Progenitor cell of endocrine pancreas (in vitro differentiated cells): ENCODE measurements around a stretch of chr16.

DNA sequence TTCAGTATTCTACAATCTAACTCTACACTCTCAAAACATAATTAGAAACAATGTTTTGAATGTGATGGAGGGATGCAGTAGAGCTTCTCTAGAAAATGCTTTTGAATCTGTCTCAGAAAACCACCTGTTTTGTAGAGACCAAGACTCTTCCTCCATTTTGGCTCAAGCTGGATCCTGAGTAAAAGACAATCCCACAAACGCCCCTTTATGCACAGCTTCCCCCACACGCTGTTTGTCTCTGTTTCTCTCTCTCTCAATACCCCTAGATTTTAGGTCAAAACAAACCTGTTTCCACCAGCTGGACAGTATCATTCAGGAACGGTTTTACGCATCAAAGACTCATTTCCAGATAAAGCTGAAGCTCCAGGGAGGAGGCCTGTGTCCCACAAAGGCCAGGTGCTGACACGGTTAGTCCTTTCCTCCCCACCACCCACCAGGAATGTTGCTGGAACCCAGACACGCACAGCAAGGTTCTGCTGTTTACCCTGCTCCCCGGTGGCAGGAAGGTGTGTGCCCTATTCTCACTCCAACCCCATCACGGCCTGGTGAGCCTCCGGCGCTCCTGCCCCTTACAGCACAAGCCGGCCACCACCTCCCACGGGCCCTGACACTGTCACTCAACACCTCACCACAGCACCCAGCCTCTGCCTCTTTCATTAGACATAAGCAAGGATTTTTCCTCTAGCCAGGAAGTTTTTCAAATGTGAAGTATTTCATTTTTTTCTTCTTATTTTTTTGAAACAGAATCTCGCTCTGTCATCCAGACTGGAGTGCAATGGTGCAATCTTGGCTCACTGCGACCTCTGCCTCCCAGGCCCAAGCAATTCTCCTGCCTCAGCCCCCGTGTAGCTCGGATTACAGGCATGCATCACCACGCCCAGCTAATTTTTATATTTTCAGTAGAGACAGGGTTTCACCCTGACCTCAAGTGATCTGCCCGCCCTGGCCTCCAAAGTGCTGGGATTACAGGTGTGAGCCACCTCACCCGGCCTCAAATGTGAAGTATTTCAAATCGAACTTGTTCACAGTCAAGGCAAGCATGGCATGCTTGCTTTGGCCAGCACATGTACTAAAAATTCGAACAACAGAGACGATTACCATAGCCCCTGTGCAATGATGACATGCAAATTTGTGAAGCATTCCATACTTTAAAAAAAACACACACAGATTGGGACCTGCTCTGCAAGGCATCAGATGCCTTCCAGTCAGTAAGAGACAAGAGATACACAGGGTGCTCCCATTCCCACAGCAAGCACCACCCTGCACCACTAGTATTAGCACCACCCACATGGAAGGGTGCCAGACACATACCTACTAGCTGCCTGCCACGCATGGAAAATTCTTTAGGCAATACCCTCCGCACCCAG lies 47.6 kb downstream of the ANKRD11 start:
- PRO-cap, result no peak

DNA sequence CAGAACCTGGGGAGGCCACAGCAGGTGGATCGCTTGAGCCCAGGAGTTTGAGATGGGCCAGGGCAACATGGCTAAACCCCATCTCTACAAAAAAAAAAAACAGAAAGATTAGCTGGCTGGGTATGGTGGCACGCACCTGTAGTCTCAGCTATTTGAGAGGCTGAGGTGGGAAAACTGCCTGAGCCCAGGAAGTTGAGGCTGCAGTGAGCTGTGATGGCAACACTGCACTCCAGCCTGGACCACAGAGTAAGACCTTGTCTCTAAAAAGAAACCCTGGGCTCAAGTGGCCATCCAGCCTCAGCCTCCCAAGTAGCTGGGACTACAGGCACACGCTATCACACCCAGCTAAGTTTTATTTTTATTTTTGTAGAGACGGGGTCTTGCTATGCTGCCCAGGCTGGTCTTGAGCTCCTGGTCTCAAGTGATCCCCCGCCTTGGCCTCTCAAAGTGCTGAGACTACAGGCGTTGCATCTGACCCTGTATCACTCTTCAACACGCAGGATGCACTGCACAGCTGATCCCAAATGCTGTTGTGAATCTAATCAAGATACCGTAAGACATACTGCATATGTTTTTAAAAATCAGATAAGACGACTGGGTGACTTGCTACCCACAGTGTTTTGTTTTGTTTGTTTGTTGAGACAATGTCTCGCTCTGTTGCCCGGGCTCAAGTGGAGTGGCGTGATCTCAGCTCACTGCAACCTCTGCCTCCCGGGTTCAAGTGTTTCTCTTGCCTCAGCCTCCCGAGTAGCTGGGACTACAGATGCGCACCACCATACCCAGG lies 23.0 kb downstream of the ANKRD11 start:
- PRO-cap, result no peak

DNA sequence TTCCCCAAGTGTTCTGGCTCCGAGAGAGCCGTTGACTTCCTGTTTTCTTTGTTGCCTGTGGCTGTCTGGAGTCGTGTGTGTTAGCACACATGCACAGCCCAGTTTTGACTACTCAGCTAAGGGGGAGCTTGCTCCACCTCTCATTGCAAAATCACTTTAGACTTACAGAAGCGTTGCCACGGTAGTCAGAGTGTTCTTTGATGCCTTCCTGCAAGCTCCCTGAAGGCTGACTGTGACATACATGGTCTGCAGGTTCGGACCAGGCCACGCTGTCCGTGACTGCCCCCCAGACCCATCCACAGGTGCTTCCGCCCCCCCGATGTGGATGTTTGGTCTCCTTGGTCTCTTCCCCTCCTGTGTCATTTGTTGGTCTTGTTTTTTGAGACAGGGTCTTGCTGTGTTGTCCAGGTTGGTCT lies 25.9 kb upstream of the RPL13 start:
- PRO-cap, result no peak

DNA sequence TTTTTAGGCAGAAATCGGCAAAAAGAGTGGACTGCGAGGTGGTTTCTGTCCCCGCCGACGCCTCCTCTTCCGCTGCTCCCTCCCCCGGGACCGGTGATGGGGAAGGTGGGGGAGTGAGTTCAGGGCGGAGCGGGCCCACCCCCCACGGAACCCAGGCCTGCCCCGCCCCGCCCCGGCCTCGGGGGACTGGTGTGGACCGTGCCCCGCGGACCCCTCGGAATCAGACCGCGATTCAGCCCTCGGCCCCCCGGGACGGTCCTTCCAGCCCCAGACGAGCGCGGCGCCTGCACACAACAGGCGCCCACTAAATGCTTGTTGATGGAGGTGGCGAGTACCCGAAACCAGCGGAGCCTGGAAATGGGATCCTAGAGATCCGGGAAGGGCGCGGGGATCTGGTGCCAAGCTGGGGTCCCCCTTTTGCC lies 513 bp upstream of the CPNE7 start:
- PRO-cap, result no peak

- PRO-cap, result no peak
Measured at GRCh38 chr16:89722626-89722948, 1.2 kb downstream of the ZNF276 start.

GRCh38 chr16:89727603-89728392 lies 6.5 kb downstream of the ZNF276 start:
- PRO-cap, result no peak

DNA sequence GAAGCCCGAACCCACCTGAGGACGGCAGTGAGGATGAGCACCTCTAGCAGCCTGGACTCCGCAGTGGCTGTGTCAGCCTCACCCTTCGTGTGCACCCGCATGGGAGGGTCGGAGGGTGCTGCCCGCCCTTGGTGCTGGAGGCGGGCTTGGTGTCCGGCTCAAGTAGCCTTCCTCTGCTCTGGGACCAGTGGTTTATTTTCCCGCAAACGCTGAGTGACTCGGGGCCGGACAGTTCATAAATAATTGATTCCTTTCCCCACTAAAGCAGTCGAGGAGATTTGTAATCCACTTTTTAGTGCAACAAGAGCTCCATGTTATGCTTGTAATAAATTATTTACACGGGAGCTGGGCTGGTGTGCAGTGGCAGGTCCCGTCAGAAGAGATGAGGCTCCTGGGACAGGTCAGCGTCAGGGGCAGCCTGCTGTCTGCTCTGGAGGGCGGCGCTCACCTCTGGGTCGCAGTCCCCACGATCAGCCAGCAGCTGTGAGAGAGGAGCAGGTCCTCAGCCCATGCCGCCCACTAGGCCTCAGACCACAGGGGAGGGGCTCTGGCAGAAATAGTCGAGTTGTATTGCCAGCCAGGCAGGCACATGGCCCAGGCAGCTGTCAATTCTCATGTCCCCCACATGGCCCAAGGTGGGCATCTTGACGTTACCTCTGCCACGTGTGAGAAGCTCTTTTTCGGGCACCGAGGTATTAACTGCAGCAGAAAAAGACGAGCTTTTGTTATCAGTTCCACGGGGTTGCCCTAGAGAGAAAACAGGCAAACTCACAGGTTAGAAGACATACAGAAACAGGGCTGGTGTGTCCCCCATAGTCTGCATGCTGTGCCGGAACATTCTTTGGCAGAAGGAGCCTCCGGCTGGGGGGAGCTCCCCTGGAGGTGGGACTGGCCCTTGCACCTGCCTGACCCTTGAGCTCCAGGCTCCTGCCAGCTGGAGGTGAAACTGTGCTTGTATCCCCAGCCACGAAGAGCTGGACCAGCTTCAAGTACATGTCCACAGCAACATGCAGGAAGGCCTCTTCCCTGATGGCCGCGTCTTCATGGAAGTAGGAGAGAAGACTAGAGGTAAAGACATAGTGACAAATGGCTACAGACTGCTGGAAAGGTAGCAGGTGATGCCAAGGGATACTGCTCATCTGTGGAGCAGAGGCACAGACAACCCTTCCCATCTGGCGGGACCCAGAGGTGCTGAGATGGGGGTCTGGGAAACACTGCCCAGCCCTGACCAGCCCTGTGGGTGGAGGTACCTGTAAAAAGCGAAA lies 17.3 kb downstream of the ZNF276 start:
- PRO-cap, result no peak

DNA sequence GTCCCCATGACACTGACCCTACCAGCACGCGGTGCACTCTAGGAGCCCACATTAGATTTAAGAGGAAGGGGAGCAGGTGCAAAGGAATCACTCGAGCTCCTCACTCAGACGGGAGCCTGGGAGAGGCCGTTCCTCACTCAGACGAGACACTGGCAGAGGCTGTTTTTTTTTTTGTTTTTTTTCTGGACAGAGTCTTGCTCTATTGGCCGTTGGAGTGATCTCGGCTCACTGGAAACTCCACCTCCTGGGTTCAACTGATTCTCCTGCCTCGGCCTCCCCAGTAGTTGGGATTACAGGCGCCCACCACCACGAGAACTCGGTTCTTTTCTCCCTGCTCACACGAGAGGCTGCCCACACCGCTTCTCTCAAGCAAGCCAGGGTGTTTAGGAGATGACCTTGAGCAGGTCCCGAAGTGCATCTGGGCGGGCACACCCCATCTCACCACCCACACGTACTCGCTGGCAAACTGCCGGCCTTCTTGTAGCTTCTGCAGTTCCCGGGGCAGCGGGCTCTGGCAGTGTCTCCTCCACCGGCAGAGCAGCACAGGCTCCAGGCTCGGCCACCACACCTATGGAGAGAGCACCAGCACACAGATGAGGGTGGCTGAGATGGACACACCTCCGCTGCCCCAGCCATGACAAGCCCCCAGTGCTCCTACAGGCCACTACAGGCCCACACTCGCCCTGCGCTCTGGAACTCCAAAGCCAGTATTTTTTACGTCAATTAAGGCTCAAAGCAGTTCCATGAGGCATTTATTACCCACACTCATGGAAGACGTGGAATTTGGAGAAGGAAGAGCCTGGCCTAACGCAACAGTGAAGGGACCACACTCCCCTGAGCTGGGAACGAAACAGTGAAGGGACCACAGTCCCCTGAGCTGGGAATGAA lies 23.4 kb downstream of the ZNF276 start:
- PRO-cap, result no peak

GRCh38 chr16:89807978-89808900 lies 8.2 kb downstream of the FANCA start:
- PRO-cap, result no peak

DNA sequence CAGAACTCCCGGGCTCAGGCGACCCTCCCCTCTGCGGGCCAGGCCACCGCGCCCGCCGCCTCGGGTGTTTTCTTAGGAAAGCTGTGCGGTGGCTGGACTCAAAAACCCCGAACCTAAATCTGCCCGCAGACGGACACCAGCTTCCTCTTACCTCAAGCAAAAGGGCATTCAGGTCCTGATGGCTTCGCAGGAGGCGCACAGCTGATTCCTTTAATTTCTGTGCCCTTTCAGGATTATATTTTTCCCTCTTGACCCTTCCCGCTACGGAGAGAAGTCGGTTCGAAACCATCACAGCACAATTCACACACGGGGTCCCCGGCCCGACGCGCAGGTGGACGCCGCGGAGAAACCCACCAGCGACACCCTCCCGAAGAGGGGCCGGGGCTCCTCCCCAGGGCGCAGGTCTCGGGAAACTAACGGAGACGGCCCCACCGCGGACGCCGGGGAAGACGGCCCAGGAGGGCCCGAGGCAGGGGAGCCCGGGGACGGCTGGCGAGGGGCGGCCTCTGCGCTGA lies 664 bp downstream of the FANCA start:
- PRO-cap, result no peak

- PRO-cap, result no peak
Measured at GRCh38 chr16:89818801-89819207, 2.4 kb upstream of the FANCA start.

DNA sequence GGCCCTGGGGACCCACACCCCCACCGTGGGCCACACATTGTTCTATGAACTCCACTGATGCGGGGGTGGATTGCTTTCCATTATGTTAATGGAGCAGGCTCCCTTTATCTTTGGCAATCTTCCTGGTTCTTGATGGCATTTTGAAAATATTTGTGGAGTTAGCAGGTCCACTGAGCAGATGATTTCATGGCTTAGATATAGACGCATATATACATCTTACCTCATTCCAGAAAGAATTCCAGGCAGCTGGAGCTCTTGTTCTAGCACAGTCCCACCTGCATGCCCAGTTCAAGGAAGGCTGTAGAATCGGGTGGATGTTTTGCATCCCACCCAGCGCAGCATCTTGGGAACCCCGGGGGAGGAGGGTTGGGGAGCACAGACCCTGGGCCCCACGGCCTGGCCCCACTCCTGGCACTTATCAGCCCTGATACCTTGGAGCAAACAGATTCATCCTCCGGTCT lies 14.6 kb downstream of the SPIRE2 start:
- PRO-cap, result no peak

DNA sequence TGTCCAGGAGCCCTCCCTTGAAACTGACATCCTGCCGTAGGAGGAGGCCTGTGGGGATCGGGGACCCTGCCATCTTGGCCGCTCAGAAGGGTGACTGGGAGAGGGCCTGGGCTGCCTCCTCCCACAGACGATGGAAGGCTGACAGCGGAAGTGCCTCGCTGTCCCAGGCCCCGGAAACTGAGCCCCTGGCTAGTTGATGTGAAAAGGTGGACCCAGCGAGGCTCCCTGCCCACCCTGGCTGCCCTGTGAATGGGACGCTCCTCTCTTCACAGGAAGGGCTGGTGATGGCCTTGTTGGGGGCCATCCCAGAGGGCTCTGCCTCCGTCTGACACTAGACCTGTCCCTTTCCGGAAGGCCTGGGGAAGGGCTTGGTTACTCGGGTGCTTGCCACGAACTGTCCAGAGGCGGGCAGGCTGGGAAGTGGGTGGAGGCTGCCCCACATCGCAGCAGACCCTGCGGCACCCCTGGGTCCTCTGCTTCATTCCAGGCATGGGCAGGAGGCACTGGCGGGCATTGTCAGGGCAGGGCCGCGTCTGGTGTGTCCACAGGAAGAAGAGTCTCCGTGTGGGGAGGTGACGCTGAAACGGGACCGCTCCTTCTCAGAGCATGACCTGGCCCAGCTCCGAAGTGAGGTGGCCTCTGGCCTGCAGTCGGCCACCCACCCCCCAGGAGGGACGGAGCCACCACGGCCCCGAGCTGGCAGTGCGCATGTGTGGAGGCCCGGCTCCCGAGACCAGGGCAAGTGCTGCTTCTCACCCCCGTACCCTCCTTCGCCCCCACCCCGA lies 14.6 kb upstream of the TCF25 start:
- PRO-cap, result no peak

DNA sequence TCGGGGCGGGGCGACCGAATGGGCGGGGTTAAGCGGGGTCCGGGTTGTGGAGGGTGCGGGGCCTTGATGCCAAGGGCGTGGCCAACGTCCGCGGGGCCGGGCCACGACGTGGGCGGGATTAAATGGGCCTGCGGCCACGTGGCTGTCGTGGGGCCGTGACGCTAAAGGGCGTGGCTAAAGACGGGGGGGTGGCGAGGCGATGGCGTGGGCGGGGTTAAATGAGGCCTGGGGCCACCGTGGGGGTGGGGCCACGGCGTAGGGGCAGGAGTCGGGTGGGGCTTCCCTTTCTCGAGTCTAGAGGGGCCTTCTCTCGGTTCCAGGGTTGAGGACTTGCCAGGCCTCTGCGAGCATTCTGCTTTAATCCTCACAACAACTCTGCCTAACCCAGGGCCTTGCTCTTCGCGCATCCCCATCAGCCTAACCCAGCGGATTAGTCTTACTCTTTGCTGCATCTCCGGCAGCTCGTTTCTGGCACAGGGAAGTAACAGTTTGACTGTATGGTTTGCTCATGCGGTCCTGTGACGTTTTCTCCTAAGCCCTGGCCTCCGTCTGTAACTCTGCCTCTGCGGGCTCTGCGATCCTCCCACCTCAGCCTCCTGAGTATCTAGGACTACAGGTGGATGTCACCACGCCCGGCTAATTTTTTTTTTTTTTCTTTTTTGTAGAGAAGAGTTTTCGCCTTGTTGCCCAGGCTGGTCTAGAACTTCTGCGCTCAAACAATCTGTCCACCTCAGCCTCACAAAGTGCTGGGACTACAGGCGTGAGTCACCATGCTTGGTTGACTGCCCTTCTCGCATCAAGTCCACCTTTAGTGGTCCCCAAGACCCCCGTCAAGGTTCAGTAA lies 964 bp downstream of the TCF25 start:
- PRO-cap, result bidirectional peak, plus-strand start at position 308 of the sequence, minus-strand start outside the sequence

GRCh38 chr16:89890740-89891559 lies 17.6 kb downstream of the TCF25 start:
- PRO-cap, result no peak

- PRO-cap, result no peak
Measured at GRCh38 chr16:89899979-89900570, 18.6 kb upstream of the MC1R start.

- PRO-cap, result unidirectional peak, plus-strand start at chr16:89917877
Measured at GRCh38 chr16:89917554-89918211, 979 bp upstream of the MC1R start.

DNA sequence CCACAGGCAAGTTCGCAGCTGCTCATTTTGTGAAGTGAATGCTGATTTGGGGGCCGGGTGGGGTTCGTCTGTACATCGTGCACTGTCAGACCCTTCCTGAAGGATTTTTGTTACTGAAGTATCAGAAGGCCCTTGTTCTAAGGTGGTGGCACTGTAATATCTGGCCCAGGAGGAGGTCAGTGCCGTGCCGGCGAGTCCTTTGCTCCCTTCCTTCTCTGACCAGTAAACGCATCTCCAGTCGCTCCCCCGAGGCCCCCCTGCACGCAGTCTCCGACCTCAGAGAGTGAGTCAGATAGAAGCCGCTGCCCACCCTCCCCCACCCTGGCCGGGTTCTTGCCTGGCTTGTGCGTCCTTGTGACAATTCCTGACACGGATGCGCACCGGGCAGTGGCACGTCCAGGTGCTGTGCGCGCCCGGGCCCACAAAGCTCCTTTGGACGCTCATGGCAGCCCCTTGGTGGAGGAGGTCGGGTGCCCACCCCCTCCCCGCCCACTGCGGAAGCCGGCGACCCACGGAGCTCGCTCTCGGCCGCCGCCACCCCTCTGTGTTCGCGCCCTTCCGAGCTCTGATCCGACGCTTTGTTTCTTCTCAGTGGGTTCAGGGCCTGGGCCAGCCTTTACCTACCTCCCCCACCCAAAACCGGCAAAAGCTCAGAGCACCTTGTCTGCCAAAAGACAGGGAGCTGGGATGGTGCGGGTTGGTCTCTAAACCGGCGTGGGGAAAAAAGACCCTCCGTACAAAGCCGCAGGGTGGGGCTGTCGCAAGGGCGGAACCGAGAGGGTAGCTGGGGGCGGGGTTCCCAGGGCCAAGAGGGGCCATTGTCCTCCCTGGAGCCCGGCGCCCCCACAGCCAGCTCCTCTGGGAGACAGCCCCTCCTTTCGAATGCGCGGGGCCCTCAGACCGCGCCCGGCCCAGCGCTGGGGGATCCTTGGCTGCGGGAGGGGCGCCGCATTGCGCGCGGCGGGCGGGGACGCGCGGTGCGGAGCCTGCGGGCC lies 605 bp upstream of the TUBB3 start:
- PRO-cap, result bidirectional peak, plus-strand start at position 360 of the sequence, minus-strand start at position 217 of the sequence; bidirectional peak, plus-strand start at position 653 of the sequence, minus-strand start at position 567 of the sequence; bidirectional peak, plus-strand start outside the sequence, minus-strand start at position 953 of the sequence

DNA sequence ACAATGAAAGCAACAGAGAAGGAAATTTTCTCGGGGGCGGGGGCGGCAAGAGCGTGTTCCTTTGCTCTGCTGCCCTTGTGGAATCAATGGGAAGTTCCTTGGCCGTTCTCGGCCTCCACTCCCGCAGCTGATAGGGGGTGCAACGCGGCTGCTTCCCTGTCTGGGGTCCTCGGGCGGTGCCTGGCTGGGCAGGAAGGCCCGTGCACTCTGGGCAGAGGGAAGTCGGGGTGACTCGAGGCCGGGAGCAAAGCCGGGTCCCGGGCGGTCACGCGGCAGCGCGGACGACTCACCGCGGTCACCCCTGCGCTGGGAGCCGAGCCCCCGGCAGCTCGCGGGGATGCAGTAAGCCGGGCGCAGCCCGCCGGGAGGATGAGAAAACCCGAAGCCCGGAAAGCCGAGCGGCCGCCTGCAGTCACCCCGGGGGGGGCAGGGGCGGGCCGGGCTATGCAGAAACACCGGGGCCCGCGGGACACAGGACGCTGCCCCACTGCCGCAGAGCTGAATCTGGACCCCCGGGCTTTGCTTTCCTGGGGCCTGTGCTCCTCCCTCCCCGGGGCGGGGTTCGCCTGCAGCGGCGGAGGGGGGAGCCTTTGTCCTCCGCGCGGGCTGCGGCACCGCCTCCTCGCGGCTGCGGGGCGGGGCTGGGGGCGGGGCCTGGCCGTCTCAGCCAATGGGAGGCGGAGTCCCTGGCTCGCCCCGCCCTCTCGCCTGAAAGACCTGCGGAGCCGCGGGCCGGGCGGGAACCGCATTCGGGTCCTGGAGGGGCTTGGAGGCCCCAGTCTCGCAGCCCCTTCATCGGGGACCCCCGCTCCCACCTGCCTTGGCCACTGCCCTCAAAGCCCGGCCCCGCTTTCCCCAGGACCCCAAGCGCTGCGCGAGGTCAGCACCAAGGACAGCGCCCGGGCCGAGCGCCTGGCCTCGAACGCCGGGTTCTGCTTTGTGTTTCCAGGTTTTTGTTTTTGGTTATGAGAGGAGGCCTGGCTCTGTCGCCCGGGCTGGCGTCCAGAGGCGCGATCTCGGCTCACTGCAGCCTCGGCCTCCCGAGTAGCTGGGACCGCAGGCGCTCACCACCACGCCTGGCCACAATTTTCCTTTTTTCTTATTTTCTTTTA lies 2.8 kb downstream of the TUBB3 start:
- PRO-cap, result bidirectional peak, plus-strand start at position 748 of the sequence, minus-strand start at position 504 of the sequence

- PRO-cap, result no peak
Measured at GRCh38 chr16:89973851-89974215, 25.3 kb downstream of the DEF8 start.